Tibial nerve (tissue), 3 donors: Measurements from ENCODE around the genes CEMIP and MESD.

DNA sequence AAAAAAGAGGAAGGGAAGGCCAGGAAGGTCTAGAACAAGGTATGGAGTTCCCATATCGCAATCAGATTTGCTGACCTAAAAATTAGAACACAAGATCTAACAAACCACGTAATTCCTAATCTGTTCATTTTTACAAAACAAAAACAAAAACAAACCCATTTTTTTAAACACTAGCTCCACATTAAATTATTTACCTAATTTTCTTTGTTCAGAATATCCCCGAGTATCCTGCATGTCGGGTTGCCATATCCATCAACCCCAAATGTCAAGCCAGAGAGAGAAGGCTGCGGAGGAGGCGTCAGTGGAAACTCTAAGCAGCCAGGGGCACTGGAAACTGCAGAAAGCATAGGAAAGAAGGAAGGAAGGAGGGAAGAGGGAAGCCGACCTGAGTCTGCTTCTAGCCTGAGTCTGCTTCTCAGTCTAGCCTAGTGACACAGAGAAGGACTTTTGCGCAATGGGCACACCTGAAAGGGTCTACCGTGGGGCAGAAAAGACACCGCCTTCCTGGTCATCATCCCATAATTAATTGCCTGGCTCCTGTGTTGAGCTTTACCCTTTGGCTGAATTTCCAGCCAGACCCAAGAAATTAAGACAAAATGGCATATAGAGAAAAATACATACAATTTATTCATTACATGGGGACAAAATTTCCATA, 10.6 kb downstream of the BCL2A1 start:
- PRO-cap: no peak
- RAMPAGE, long total RNA, 3 experiments: no peak in any of the 3 experiments

DNA sequence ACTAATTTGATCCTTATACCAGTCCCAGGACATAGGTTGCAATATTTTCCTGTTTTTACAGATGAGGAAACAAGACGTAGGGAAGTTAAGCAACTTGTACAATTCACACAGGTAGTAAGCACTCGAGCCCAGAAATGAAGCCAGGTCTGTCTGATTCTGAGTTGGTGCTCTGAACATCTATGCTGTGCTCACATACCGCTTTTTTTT, 4.1 kb downstream of the BCL2A1 start:
- PRO-cap: no peak
- RAMPAGE, long total RNA, 3 experiments: no peak in any of the 3 experiments

DNA sequence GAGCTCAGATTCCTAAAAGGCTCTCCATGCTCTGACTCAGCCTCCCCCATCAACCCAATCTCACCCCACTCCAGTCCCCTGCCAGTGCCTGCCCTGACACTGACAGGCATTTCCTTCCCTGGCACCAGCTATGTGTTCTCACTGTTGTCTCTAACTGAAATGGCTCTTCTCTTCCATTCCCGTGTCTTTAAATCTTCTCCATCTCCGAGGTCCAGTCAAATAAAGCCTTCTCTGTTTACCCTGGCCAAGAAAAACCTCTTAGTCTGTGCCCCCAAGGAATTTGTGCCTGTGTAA, 7.4 kb upstream of the BCL2A1 start:
- PRO-cap: no peak
- RAMPAGE, long total RNA, 3 experiments: no peak in any of the 3 experiments

GRCh38 chr15:79989498-79990189, 18.6 kb upstream of the BCL2A1 start:
- PRO-cap: no peak
- RAMPAGE, long total RNA, 3 experiments: no peak in any of the 3 experiments

DNA sequence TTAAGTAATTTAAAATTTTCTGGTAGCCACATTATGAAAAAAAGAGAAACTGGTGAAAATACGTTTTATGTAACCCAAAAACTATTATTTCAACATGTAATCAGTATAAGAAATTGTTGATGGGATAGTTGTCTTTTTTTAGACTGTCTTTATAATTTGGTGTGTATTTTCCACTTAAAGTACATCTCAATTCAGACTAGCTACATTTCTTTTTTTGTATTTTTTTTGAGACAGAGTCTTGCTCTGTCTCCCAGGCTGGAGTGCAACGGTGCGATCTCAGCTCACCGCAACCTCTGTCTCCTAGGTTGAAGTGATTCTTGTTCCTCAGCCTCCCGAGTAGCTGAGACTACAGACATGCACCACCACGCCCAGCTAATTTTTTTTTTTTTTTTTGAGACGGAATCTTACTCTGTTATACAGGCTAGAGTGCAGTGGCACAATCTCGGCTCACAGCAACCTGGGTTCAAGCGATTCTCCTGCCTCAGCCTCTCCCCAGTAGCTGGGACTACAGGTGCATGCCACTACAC, 3.8 kb downstream of the ZFAND6 start:
- PRO-cap: no peak
- RAMPAGE, long total RNA, 3 experiments: no peak in any of the 3 experiments

DNA sequence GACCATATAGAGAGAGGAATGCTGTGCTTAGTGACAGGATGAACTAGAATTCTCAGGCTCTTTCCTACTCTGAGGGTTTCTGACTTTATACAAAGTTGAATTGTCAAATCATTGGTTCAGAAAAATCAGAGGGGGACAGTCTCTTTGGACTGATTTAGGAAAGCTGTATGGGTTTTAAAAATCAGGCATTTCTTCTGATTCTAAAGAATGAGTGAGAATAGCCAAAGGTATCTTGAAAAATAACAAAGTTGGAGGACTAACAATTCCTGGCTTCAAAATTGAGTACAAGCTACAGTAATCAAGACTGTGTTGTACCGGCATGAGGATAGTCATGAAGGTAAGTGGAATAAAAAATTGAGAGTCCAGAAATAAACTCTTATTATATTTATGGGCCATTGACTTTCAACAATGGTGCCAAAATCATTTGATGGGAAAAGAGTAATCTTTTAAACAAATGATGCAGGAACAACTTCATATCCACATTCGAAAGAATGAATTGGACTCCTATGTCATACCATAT, 26.6 kb upstream of the FAH start:
- PRO-cap: no peak
- RAMPAGE, long total RNA, 3 experiments: no peak in any of the 3 experiments

- PRO-cap: no peak
- RAMPAGE, long total RNA, 3 experiments: no peak in any of the 3 experiments
These were observed 633 bp upstream of the CTXND1 start for GRCh38 chr15:80252646-80253045.

DNA sequence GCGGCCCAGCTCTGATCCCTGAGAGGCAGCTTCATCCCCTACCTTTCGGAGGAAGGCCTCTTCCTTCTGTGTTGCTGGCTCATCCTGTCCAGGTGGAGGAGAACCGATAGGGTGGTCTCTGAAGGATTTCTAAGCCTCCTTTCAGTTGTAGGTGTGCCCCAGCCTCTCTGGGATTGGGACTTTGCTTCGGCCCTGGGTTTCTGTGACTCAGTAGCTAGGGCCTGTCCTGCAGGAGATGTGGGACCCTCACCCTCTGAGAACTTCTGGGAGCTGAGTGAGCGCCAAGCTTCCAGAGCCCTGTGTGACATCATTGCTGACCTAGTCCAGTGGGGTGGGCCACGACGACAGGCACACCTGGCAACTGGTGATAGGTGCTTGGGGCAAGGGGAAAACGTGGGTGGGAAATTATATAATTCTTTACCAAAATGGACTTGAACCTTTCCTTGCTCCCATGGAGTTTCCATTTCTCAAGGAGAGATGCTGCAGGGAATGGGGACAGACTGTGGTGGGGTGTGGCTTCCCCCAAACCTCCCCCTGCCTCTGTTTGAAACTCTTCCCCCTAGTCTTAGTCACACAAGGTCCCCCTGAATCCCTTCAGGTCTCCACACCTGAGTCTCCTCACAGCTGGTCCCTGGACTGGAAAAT, 62.5 kb upstream of the ARNT2 start:
- PRO-cap: no peak
- RAMPAGE, long total RNA, 3 experiments: no peak in any of the 3 experiments

DNA sequence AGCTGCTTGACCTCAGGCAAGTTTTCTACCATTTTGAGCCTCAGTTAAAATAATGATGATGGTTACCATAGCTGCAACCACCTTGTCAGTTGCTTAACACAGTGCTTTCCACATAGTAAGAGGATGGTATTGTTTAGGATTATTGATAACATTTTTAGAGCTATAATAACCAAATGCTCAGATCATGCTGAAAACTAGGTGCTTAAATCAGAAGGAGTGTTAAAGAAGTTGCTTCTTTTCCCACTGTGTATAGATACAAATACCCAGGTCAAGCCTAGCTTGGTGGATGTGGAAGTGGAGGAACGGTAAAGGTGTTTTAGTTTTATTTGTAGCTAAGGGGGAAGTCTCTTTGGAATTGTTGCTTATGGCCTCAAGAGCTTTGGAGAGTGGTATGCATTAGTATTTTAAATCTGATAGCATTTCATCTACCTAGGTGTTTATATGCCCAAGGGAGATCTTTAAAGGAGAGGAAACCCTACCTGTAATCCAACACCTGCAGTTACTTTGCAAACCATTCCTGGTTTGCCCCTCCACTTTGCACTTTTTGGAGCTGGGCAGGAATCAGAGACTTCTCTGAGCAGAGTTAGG, 10.4 kb downstream of the ABHD17C start:
- PRO-cap: no peak
- RAMPAGE, long total RNA, 3 experiments: no peak in any of the 3 experiments

DNA sequence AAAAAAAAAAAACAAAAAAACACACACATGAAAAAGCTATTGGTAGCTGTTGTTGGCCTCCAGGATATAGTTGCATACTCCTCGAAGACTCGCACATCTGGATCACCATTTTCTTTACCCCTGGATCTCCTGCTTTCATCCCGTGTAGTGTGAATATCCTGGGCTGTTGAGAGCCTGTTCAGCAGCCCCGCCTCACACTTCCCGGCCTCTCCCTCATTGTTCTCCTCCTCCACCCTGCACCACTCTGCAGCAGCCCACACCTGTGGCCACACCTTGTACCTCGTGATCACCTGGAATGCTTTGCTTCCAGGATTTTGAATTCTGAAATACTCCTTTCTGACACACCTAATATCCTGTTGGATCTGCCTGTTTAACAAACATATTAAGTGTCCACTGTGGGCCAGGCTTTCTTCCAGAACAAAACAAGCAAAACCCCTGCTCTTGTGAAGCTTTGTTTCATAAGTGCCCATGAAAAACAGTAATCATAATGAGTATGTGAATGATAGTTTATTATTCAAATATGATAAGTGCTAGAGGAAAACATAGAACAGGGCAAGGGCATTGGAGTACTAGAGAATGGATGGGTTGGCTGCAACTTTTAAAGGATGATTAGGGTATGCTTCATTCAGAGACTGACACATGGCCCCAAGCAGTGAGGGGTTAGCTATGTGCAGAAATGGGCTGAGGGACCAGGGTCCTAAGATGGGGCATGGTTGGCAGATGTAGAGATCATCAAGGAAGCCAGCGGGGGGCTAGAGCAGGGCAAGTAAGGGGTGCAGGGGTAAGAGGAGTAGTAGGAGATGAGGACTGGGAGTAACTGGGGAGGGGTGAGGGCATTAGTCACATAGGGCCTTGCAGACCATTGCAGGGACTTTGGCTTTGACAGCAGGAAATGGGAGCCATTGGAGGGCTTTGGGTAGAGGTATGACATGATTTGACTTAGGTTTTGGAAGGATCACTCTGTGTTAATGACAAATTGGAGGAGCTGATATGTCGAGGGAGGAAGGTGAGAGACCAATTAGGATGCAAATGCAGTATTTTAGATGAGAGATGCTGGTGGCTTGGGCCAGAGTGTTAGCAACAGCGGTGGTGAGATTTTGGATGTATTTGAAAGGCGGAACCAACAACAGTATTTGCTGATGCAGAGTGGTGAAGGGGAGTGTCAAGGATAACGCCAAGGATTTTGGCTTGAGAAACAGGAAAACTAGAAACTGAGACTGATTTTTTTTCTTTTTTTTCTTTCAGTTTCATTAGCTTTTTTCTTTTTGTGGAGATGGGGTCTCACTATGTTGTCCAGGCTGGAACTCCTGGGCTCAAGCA, 14.8 kb downstream of the ABHD17C start:
- PRO-cap: no peak
- RAMPAGE, long total RNA, 3 experiments: no peak in any of the 3 experiments

DNA sequence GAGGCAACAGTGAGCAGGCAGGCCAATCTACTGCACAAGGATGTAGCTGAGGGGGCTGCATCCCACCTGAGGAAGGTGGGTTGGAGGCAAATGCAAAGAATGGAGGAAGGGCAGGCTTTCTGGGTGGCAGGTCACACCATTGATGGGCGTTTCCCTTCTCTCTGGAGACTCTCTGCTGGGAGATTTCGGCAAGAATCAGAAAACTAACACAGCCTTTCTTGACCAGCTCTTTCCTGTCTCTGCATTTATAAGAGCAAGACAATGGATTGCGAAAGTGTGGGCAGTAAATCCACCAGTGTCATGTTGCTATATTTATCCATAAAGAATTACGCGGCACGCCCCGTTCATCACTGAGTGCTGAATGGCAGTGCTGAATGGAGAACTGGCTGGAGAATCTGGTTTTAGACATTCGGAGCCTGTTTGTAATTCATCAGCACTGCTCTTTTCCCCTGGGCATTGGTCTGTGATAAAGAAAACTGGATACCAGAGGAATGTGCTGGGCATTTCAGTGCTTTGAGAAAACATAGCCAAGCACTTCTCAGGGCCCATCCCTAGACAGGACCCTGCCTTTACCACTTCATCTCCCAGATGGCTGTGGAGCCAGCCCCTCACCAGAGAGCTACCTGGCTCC, 2.0 kb upstream of the CEMIP start:
- PRO-cap: no peak
- RAMPAGE, long total RNA, 3 experiments: no peak in any of the 3 experiments

GRCh38 chr15:80778778-80779610, at the start of gene CEMIP:
Gene CEMIP, plus strand, starts transcription at chr15:80779370.
- PRO-cap: no peak
- RAMPAGE, long total RNA, 3 experiments: no peak in any of the 3 experiments

DNA sequence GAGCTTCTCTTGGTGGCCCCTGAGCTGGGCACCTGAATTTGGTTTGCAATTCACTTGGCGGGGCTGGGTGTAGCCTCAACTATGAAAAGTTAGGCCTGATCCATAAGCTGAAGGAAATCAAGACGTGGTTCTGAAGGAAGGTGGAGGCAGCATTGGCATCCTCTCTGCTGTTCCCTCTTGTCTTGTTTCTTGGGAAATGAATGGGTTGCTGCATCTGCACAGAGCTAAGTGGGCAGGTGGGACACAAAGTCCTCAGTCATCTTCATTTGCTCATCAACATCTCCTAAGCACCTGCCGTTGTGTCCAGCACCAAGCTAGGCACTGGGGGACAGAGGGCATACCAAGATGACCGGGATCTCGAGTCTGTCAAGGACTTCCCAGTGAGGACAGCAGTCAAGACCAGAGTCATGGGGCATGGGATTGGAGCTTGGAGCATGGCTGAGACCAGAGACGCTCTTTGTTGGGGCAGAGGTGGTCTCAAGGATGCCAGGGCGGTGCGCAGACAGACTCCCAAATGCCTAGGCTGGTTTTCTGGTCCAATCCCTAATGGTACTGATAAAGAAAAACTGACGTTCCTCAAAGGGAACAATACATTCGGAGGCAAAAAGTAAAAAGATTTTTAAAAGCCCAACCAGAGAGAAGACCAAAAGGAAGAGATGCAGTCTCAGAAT, 67.1 kb downstream of the MESD start:
- PRO-cap: no peak
- RAMPAGE, long total RNA, 3 experiments: start-site peak on the minus strand in 1 of 3 experiments, centred at position 364 of the sequence, 7 reads per replicate

GRCh38 chr15:80989468-80990357, at the start of gene MESD:
Gene MESD, minus strand, starts transcription at chr15:80989819.
- PRO-cap: unidirectional peak, minus-strand start at chr15:80989586; bidirectional peak, plus-strand start at chr15:80990023, minus-strand start at chr15:80989815
- RAMPAGE, long total RNA, 3 experiments: start-site peak on the minus strand in 3 of 3 experiments, at chr15:80989795-80989859 at its widest, 113 to 331 reads per replicate

- PRO-cap: no peak
- RAMPAGE, long total RNA, 3 experiments: no peak in any of the 3 experiments
These were observed 24.8 kb downstream of the STARD5 start for GRCh38 chr15:81299231-81299467.

GRCh38 chr15:81303877-81304926, 19.7 kb downstream of the STARD5 start:
- PRO-cap: no peak
- RAMPAGE, long total RNA, 3 experiments: no peak in any of the 3 experiments

DNA sequence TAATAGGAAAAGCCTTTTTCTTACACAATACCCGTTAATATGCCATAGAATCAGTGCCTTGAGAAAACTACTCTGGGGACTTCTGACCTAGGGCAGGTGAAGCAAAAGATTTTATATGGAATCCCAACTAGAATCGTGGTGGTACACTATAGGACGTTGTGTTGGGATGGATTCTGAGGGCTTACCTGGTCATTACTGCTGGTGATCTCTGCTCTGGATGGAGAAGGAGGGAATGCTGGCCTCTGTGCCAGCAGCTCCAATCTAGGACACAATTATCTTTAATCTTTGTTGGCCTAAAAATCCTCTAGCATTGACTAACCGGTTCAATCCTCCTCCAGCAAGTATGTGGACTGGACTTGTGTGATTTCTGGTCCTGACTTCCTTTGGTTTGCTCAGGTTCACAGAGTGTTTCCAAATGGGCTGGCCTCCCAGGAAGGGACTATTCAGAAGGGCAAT, 18.4 kb downstream of the STARD5 start:
- PRO-cap: no peak
- RAMPAGE, long total RNA, 3 experiments: no peak in any of the 3 experiments

DNA sequence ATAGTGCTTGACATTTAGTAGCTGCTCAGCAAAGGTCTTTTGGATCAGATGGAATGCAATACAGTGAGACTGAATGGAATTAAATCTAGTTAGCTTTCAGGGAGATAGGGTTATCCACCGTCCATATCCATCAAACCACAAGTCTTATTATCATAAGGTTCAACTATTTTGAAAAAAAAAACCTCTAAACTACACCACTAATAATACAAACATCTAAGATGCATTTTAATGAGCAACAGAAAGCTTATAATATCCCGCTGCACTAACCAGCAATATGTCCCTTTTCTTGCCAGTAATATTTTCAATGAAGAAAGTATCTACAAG, 248.4 kb downstream of the MEX3B start:
- PRO-cap: no peak
- RAMPAGE, long total RNA, 3 experiments: no peak in any of the 3 experiments

DNA sequence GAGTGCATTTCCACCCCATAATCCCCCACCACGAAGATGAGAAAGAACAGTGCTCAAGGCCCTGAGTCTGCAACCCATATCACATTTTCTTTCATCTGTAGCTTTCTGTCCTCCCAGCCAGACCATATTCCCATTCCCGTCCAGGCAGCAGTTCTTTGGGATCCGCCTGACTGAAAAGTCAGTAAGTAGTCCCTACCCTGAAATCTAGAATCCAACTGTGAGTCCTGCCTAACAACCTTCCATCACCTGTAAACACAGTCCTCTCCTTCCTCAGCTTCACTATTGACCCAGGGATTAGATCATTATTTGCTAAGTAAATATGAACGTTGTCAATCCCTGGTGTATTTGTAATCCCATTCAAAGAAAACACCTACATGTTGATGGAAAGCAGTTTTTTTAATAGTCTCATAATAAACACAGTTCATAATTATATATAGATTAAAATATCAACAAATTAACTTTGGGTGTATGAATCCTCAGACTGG, 682 bp downstream of the SAXO2 start:
- PRO-cap: no peak
- RAMPAGE, long total RNA, 3 experiments: no peak in any of the 3 experiments

GRCh38 chr15:82400455-82400744, 29.2 kb upstream of the GOLGA6L9 start:
- PRO-cap: no peak
- RAMPAGE, long total RNA, 3 experiments: start-site peak on the plus strand in 1 of 3 experiments, at chr15:82400375-82400658 at its widest, 9 reads per replicate